ENCODE measurements around the gene MAP3K1.

- PRO-cap: no peak
These were observed 53.3 kb downstream of the IL6ST start for GRCh38 chr5:55941350-55941997.

- PRO-cap: no peak
These were observed 43.4 kb downstream of the IL6ST start for GRCh38 chr5:55951427-55951781.

GRCh38 chr5:55991651-55992720 is 2.8 kb downstream of the IL6ST start:
- PRO-cap: no peak

DNA sequence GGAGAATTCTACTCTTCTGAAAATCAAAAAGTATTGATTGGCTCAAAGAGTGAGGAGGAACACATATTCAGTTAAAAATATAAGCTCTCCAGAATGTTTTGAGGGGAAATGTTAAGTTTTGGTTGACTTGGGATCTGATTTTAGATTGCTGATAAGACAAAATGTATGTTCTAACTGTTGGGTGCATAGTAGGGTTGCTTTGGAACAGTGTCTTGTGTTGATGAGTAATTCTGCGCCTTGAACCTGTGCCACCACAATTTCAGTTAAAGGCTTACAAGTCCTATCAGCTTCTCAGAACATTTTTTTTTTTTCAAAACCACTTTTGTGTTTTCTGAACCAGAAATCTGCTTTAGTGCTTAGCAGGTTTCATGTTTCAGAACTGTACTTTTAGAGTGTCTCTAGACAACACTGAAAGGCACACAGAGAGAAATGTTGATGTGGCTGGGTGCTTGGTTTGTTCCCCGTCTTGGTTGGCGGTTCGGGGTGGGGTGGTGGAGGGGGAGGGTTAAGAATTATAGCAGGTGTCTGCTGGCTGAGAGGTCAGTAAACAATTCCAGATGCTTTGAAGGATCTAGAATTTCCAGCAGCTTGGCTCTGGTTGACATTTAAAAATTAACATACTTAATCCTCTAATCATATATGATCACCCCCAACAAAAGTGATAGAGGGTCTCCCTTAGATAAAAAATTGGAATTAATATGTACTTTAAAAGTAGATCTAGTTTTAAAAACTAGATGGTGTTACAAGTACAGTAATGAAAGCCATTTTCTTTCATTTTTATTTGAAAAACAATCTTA is 84.6 kb downstream of the ANKRD55 start:
- PRO-cap: no peak

DNA sequence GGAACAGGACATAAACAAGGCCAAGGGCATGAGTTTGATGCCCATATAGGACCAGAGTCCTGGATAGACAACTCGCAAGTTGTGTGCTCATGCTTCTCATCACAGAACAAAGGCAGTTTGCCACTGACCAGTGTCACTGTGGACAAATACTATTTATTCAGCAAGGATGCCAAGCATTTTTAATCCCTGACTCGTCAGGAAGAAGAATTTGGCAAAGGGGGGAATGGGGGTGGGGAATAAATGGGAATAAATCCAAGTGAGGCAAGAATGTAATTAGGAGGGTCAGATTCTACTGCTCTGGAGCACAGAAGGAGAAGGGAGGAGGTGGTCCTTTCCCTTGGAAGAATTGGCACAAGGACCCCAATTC is 46.8 kb upstream of the ANKRD55 start:
- PRO-cap: no peak

GRCh38 chr5:56671455-56671992 is 143.8 kb upstream of the MAP3K1 start:
- PRO-cap: no peak

DNA sequence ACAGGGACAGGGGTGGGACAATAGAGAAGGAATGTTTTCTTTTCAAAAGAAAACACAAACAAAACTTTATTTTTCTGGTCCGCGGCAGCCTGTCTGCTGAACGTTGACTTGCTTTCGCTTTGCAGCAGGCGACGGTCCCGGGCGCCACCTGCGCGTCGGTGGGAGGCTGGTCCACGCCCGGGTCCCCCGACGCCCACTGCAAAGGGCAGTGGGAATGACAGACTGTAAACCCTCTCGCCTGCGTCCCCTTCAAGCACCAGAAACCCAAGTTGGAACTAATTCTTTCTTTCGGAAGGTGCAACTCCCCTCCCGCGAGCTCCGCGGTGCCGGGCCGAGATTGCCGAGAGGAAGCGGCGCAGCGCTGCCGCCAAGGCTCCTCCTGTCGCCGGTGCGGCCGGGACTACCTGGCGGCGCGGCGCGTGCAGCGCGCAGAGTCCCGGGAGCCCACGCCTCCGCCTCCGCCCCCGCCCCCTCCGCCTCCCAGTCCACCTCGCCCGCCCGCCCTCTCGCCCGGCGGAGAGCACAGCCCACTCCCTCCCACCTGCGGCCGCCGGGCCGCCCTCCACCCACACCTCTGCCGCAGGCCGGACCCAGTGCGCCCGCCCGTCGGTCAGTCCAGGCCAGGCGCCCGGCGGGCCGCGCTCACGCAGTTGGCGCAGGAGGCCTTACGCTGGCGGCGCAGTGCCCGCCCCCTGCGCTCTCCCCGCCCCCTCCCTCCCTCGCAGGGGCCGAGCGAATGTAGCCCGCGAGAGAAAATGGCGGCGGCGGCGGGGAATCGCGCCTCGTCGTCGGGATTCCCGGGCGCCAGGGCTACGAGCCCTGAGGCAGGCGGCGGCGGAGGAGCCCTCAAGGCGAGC is at the start of gene MAP3K1:
MAP3K1 (plus strand) TSS at position 731 of the 857 bp plus-strand sequence.
- PRO-cap: bidirectional peak, plus-strand start at position 741 of the sequence, minus-strand start at position 402 of the sequence

- PRO-cap: no peak
These were observed 20.1 kb downstream of the MAP3K1 start for GRCh38 chr5:56835340-56835901.

GRCh38 chr5:57095150-57095557 is 78.7 kb upstream of the GPBP1 start:
- PRO-cap: no peak

DNA sequence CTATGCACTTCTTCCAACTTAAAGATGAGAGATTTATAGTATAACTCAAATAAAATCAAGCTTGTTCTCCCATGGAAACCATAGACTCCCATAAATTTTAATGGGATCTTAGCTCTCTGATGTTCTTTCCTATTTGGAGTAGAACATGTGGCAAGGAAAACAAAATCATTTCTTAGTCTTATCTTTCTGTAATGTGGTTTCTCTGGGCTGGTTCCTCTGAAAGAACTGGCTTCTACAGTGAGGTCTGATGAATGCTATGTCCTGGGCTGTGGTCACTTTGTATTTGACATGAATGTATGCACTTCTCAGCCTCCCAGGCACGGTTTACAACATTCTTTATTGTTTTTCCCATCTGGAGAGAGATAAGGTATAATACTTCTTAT is 47.1 kb downstream of the ACTBL2 start:
- PRO-cap: no peak

- PRO-cap: no peak
These were observed 46.7 kb downstream of the ACTBL2 start for GRCh38 chr5:57435934-57436366.

DNA sequence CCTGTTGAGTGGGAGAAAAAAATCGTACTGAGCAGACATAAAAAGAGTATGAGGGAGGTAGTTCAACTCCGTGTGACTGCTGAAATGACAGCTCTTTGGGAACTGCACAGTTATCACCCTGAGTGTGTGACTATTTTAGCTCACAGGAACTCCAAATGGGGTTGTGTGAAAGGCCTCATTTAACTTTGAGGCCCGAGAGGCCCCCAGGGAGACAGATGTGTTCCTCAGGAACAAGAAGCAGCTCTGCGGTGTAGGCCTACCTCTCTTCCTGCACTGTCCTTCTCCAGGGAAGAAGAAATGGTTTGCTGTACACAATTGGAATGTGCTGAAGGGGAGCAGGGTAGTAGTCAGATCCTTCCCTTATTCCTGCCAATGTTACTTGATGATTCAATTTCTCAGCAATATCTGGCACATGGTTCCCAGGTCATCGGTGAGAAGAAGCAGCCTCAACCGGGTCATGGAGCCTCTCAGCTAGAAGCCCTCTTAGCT is 37.1 kb downstream of the ACTBL2 start:
- PRO-cap: no peak

DNA sequence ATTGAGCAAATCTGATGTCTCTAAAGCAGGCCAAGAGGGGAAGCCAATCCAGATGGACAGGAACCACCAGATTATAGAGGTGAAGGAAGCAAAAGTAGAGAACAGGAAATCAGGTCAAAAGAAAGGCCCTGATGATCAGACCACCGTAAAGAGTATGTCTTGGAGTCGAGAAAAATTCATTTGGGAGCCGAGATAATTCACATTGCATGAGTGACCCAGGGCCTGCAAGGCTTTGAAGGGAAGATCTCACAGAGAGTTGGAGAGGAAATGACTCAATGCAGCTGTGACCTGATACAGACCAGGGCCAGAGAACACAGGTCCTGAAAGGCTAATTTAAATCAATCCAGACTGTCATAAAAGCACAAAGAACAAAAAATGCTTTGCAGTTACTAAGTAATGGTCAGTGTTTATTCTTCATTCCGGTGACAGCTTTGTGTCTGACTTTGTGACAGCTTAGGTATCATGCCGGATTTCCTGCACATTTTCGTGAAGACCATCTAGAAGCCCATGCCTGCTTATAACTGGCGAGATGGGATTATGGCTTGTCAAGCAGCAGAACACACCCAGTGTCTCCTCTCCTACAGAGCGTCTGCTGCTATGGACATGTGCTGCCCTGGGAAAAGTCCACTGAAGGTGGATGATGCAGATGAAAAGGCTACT is 5.7 kb upstream of the ACTBL2 start:
- PRO-cap: no peak

DNA sequence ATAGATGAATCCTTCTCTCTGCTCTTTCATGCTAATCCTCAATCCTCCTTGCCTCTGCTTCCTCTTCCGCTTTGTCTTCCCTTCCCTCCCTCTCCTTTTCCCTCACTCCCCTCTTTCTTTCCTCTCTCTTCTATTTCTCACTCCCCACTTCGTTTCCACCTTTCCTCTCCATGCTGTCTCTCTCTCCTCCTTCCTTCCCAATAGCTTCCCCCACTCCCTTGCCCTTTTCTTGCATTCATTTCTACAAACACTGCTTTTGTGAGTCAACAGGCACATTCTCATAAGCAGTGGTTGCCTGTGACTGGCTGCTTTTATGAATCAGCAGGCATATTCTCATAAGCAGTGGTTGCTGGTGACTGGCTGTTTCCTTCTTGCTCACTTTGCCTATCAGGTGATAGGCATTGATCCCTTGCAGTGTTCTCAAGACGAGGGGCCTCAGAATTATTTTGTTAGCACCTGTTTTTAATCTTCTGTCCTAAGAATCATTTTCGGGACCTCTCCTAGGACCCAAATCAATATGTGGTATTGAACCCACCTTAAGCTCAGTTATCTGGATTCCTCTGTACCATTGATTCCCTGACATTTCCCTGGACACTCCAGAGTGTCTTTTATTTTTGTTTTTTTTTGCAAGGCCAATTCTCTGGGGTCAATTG is 116.2 kb upstream of the ACTBL2 start:
- PRO-cap: no peak

GRCh38 chr5:57653902-57654469 is 171.4 kb upstream of the ACTBL2 start:
- PRO-cap: bidirectional peak, plus-strand start at chr5:57654150, minus-strand start at chr5:57654049

- PRO-cap: no peak
These were observed 210.4 kb upstream of the ACTBL2 start for GRCh38 chr5:57692964-57693513.

- PRO-cap: no peak
These were observed 408.9 kb upstream of the ACTBL2 start for GRCh38 chr5:57891389-57892083.

GRCh38 chr5:58273505-58274097 is 186.3 kb downstream of the PLK2 start:
- PRO-cap: no peak

- PRO-cap: no peak
These were observed 433.2 kb downstream of the RAB3C start for GRCh38 chr5:59016186-59016454.

- PRO-cap: no peak
These were observed 543.6 kb downstream of the RAB3C start for GRCh38 chr5:59126357-59127006.